Non-pigmented ciliary epithelial cell (primary cell): ENCODE measurements around a stretch of chr6.

DNA sequence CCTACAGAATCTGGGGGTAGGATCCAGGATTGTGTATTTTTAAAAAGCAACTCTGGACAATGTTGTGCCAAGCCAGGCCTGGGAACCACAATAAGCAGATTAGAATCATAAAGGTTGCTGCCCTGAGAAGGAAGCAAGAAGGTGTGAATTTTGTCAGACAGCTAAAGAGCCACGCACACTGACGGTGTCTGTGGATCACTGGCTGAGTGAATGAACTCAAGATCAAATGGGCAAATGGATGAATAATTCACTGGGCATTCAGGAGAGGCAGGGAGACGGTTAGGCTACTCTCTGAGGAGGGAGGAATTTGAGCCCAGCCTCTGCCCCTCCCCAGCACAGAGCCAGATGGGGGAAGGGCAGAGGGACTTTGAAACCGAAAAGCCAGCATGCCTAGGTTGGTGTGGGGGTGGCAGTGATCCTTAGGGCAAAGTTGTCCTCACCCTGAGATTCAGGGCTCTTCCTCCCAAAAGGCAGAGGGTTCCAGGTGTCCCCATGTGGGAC, 19.5 kb upstream of the SLC22A7 start:
- RRBS = no CpG with 5 or more reads among the region's 4 CpGs

DNA sequence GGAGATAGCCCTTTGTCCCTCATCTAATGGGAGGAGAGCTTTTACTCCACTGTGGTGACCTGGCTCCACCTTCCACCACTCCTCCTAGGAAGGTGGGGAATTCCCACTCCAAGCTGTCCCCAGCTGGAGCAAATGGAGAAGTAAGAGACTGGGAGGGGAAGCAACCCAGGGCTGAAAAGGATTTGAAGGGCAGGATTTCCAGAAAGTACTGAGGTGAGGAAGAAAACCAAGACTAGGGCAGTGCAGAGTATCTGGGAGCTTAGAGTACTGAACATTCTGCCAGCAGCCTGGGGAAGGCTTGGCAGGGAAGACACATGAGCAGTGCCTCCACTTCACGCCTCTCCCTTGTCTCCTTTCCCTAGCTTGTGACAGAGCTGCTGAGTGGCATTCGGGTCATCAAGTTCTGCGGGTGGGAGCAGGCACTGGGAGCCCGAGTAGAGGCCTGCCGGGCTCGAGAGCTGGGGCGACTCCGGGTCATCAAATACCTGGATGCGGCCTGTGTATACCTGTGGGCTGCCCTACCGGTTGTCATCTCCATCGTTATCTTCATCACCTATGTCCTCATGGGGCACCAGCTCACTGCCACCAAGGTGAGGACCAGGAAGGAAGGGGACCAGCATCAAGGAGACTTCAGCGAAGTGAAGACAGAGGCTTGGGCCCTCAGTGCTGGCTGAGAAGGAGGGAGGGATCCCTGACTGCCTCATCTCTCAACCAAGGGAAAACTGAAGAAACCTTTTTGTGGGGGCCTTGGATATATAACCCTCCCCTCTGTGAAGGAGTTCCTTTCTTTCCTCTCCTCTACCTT, 7.1 kb downstream of the ABCC10 start:
- RRBS = 100% methylated on average over 2 of the region's 12 CpGs

DNA sequence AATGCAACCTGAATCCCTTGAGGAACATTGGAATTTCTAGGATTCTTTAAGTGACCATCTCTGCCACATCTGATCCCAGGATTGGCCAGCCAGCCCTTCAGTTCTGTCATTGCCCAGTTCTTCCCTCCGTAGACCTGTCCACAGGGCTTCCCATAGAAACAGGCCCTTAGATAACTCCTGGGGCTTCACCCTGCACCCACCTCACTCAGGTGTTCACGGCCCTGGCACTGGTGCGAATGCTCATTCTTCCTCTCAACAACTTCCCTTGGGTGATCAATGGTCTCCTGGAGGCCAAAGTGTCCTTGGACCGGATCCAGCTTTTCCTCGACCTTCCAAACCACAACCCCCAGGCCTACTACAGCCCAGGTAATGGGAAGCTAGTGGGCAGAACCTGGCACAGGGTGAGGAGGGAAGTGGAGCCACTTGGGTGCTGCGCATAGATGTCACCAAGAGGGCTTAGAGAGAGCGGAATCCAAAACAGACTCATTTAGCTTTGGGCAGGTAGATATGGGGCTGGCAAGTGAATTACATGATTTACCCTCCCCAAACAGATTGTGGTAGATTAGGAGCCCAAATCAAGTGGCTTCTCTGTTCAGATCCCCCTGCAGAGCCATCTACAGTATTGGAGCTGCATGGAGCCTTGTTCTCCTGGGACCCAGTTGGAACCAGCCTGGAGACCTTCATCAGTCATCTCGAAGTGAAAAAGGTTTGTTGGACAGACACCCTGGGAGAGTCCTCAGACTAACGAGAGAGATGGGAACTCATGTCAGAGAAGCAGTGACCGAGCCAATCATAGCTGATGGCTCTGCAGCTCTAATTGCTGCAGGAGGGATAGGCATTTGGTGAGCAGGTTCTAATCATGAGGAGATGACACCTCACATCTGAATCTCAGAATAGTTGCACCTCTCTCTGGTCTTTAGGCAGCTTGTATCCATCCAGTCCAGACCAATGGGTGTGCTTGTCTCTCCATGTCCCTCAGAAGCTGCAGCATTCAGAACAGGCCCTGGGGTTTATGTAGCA, 8.5 kb downstream of the ABCC10 start:
- RRBS = no CpG with 5 or more reads among the region's 10 CpGs

GRCh38 chr6:43443744-43444462, 11.4 kb downstream of the DLK2 start:
- RRBS = no CpG with 5 or more reads among the region's 13 CpGs

GRCh38 chr6:43570712-43571452, 5.0 kb downstream of the XPO5 start:
- RRBS = no CpG with 5 or more reads among the region's 5 CpGs

- RRBS = no CpG with 5 or more reads among the region's 8 CpGs
Observed at GRCh38 chr6:43698589-43699267, 11.1 kb upstream of the MRPS18A start.

- RRBS = no CpG with 5 or more reads among the region's 4 CpGs
Observed at GRCh38 chr6:43709817-43710178, 22.2 kb upstream of the MRPS18A start.

DNA sequence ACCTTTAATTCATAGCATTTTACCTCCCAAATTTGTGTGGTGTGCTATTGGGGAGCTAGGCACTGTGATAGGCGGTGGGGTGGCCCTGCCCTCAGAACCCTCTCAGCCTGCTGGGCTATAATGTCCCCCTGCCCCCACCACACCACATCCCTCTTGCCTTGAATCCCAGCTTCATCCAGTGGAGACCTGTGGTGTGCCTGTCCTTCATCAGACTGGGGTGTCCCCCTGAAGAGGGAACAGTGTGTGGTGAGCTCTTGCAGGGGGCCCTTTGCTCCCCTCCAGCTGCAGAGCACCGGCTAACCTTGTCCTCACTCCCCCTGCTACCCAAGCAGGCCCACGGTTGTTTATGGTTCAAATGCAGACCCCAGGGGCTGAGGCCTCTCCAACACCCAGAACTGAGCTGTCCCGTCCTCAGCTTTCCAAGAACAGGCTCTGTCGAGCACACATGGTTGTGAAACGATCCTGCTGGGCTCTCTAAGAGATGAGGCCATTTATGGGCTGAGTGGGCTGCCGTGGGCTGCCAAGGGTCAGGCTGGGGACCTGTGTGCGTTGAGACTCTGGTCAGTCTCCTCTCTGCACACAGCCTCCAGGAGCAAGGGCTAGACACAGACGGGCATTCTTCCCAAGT, 26.9 kb upstream of the VEGFA start:
- RRBS = no CpG with 5 or more reads among the region's 9 CpGs

- RRBS = no CpG with 5 or more reads among the region's 11 CpGs
Observed at GRCh38 chr6:43769572-43769797, 526 bp upstream of the VEGFA start.

- RRBS = no CpG with 5 or more reads among the region's 10 CpGs
Observed at GRCh38 chr6:43776028-43776964, 6.3 kb downstream of the VEGFA start.

DNA sequence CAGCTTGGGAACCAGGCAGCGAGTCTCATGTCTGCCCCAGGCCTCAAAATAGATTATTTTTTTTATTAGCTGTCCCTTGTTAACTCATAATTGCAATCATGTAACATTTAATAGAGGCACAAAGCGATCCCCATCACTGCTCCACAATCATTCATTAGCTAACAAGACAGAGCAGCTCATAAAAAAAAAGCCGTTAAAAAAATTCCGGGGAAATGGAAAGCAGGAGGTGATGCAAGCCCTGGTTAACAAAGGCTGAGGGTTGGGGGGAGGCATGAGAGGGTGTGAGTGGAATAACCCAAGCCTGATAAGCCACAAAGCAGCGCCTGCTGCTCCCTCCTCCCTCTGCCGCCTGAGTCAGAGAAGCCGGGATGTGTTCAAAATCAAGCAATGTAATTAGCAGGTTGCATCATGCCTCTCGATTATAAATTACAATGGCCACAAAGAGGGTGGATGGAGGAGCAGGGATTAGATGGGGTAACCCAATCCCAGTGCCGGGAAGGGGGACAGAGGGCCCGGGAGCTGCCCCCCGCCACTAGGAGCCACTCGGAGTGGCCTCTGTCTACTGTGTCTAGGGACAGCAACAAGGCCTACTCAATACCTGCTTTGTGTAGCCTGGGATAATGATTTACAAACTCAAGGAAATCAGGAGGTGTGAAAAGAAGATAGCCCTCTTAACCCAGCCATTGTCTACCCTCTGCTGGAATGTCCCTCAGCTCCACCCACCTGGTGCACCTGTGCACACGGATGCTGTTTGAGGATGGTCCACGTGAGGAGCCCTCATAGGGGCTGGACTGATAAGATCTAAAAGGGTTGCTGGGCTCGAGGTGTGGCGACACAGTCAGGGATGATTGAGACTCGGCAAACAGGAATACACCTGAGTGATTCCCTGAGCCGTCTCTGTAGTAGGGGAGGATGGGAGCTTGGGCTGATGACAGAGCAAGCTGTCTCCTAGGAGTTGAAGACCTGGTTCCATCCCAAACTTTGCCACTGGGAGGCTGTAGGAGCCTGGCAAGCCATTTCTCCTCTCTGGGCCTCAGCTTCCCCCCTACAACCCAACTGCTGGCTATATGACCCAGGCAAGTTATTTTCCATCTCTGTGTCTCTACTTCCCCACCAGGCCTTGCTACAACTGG, 156.9 kb downstream of the VEGFA start:
- RRBS = no CpG with 5 or more reads among the region's 18 CpGs

- RRBS = no CpG with 5 or more reads among the region's 4 CpGs
Observed at GRCh38 chr6:43992547-43993418, 134.5 kb downstream of the MRPL14 start.

- RRBS = no CpG with 5 or more reads among the region's 17 CpGs
Observed at GRCh38 chr6:43999798-44000811, 127.1 kb downstream of the MRPL14 start.

DNA sequence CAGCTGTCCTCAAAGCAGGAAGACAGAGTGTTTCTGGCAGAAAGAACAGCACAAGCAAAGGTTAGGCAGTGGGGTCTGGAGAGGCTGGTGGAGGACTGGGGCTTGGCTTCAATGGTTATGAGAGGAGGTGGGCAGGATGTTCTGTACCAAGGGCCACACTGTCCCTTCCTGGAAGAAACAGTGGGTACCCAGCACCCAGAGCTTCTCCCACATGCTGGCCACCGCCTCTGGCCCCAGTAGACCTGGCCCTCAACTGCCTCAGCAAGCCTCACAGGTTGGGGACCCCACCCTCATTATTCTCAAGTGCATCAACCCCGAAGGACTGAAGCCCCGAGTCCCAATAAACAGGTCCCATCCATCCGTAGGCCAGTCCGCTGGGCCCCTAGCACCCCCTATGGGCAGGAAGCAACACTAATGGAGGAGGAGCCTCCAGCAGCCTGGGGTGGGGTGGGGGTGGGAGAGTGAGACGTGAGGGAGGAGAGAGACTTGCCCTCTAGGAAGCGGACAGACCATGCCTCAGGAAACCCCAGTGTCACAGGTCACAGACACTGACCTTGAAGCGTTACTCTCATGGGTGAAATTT, 126.1 kb downstream of the MRPL14 start:
- RRBS = no CpG with 5 or more reads among the region's 8 CpGs

DNA sequence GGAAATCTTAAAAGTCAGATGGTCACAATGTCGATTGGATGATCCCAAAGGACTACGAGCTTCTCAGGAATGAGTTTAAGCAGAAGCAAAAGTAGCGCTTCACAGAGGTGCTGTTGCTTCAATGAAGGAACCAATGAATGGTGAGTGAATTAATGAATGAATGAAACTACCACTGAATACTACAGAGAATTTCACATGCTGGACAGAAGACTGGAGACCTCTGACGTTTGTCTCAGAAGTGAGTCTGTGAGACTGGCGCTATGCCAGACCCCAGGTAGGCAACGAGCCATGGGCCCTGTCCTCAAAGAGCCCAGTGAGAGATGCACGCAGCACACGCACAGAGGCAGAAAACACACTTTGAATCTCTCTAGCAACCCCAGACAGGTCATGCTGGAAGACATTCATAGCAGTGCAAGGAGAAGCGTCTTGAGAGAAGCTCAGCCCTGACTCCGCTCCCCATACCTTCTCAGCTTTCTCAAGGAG, 117.3 kb downstream of the MRPL14 start:
- RRBS = no CpG with 5 or more reads among the region's 10 CpGs

DNA sequence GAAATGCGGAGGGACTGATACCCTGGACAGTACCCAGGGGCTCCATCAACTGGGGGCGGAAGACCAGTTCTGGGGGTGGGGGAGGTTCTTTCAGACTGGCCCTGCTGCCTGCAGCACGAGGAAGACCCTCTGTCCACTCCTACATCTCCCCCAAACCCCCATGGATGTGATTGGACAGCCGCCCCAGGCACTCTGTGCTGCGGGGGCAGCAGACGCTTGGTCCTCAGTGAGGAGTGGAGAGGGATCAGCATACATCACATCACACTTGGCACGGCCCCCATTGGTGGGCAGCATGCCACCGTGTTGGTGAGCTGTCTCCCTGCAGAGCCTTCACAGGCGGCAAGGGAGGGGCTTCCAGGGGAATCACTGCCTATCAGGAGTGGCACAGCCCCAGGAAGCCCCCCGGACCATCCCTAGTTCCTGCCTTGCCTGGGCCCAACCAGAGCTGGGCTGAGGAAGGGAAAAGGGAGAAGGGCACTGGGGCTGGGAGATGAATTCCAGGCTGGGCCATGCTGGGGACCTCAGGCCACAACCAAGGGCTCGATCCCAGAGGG, 70.4 kb downstream of the MRPL14 start:
- RRBS = no CpG with 5 or more reads among the region's 11 CpGs

- RRBS = no CpG with 5 or more reads among the region's 11 CpGs
Observed at GRCh38 chr6:44101646-44102409, 25.4 kb downstream of the MRPL14 start.

GRCh38 chr6:44111289-44112444, 15.6 kb downstream of the MRPL14 start:
- RRBS = no CpG with 5 or more reads among the region's 7 CpGs

- RRBS = no CpG with 5 or more reads among the region's 2 CpGs
Observed at GRCh38 chr6:44248511-44249015, 1.7 kb downstream of the HSP90AB1 start.

DNA sequence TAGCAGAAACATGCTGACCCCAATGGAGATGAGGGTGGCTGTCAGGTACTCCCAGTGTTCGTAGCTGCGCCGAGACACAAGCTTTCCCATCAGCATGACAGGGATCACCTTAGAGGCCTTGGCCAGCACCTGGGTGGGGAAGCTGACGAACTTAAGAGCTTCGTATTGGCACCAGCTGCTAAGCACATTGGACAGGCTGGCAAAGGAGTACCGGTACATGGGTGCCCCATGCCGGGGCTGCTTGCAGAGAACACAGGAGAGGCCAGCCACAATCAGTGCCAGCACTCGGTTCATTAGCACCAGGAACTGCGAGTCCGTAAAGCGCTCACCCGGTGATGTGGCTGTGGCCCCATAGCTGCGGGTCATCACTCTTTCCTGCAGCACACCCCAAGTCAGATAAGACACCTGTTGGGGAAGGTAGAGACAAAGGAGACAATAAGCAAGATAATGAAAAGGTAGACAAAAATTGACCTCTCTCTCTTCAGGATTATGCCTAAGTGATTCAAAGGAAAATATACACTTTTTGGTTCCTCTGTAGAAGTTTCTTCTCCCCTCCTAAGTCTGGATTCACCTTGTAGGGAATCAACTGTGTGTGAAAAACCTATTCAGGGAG, 2.0 kb downstream of the SLC35B2 start:
- RRBS = 43% methylated on average over 5 of the region's 13 CpGs